Mesangial cell (primary cell): Measurements from ENCODE around the genes USE1, PLVAP, B3GNT3 and RAB3A.

DNA sequence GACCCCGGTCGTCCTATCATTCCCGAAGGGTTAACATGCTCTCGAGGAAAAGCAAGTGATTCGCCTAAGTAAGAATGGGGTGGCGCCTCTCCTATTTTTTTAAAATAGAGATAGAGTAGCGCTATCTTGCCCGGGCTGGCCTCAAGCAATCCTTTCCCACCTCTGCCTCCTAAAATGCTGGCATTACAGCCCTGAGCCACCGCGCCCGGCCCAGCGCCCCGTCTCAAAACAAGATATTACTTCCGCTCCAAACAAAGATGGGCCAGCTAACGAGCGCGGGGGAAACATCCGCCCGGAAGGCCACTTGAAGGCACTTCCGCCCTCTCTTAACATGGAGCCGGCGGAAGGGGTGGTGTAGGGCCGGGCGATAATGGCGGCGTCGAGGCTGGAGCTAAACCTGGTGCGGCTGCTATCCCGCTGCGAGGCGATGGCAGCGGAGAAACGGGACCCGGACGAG is at the start of gene USE1:
TSS of gene USE1 (plus strand) at position 322 of the 457 bp plus-strand sequence.
- RAMPAGE, long total RNA, result start-site peak on the minus strand centred at position 210 of the sequence, 80 bp wide, 10 reads; start-site peak on the plus strand centred at position 361 of the sequence, 8 bp wide, 226 reads

DNA sequence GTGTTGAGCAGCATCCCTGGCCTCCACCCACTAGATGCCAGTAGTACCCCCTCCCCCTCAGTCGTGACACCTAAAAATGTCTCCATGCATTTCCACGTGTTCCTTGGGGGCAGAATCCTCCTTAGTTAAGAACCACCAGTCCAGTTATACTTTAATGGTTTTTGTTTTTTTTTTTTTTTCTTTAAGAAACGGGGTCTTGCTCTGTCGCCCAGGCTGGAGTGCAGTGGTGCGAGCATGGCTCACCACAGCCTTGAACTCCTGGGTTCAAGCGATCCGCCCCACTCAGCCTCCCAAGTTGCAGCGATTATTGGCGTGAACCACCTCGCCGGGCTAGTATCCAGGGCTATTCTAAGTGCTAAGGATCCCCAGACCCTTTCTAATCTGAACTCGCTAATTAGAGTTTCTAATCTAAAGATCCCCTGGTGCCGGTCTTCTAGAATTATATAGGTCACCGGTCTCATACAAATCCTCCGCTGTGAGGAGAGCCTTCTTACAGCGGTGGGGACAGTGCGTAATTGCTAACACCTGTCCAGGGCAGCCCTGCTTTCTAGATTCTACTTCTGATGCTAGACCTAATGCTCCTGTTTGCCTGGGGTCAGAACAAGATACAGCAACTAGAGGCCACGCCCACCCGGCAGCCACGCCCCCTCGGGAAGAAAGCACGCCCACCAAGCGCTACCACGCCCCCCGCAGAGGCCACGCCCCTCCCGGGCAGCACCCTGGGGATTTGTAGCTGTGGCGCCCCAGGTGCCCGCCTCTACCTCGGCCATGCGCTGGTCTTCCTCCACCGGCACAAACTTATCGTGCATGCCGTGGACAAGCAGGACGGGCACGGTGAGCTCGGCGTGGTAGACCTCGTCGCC is 9.5 kb downstream of the ABHD8 start:
- RAMPAGE, long total RNA, result no peak

- RAMPAGE, long total RNA, result no peak
Measured at GRCh38 chr19:17328512-17328857, 6.2 kb downstream of the ANO8 start.

DNA sequence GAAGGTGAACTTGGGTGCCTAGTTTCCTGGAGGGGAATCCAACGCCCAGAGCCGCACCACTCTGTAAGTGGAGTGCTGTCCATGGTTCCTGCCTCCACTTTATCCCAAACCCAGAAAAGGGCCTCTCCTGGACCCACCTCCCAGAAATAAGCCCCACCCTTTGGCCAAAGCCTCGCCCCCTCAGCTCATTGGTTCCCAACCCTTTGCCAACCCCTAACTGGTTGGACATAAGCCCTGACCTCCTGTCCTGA is 2.3 kb downstream of the ANO8 start:
- RAMPAGE, long total RNA, result no peak

DNA sequence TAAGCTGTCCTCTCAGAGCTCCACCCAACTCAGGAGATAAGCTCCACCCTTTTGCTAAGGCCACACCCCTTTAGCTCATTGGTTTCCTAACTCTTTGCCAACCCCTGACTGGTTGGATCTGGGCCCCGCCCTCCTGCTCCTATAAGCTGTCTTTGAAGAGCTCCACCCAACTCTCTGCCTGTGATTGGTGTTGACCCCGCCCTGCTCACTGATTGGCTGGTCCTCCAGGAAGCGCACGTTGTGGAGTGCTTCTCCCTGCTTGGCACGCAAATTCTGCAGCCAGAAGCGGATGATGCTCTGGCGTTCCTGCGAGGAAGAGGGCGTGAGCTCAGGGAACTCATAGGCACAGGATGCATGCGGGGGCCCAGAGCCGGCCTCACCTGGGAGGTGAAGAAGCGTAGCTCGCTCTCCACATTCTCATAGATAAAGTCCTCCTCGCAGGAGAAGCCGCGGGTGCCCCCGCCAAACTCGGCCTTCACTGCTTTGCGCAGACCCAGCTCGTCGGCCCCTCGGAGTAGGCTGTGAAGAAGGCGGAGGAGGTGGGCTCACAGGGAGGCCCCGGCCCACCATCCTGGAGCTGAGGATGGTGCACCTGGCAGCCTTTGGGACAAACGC is 1.8 kb downstream of the ANO8 start:
- RAMPAGE, long total RNA, result no peak

- RAMPAGE, long total RNA, result no peak
Measured at GRCh38 chr19:17376971-17377887, at the start of gene PLVAP. PLVAP (minus strand) TSS chr19:17377342.

DNA sequence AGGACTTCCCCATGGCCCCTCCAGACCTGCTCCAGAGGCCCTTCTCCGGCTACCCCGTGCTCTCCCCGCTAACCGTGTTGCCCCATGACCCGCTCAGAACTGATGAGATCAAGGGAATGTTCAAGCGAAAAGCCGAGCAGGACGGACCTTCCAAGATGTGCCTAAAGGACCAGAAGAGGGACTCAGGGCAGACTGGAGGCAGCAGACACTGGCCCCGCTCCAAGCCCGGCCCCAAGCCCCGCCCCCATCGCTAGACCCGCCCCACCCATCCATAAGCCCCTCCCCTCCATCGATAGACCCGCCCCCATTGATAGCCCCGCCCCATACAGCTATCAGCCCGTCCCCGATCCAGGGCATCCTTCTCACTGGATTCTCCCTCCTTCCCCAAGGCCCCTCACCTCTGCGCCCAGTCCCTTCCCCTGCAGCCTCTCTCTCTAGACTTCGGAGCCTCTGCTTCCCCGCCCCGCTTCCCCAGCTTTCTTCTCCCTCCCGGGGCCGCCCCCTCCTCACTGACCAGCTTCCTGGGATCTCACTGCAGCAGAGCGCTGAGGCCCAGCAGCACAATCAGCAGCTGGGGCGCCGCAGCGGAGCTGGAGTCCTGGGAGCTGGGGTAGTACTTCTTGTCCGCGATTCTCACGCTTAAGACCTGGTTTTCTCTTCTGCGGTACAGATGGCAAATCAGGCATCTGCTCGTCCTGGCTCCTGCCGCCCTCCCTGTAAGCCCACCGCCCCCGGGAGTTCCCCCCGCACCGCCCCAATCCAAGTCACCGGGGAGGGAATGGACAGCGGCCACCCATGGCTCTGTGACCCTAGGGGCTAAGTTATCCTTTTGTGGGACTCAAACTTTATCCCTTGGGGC is 2.0 kb downstream of the BST2 start:
- RAMPAGE, long total RNA, result no peak

DNA sequence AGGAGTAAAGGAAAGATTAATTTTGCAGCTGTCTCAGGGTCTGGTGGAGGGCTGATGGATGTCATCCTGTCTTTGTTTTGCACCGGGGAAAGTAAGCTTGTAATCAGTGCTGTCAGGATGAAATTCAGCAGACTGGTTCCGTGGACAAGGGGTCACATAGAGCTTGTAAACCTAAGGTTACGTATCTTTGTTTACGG is 7.2 kb upstream of the MVB12A start:
- RAMPAGE, long total RNA, result no peak

DNA sequence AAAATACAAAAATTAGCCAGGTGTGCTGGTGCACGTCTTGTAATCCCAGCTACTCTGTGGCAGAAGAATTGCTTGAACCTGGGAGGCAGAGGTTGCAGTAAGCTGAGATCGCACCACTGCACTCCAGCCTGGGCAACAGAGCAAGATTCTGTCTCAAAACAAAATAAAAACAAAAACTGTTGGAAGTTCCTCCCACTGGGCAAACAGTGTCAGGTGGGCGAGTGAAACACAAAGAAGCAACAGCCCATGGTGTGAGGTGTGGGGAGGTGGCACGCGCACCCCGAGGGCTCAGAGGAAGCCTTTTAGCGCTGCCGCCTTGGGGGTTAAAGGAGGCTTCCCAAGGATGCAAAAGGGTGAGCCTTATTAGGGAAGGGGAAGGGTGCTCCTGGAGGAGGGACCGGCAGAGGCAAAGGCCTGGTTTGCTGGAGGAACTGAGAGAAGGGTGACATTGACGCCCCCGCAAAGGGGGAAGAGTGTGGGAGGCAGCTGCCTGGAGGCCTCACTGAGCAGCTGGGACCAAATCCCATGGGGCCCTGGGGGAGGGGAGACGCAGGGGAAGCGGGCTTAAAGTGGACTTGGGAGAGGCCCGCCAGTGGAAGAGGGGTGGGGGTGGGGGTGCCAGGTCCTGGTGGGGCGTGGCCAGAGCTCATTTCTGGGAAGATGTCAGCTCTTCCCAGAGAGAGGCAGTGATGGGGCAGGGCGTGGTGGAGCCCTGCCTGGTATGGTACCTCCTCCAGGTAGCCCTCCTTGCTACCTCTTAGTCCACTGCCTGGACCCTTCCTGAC is 12.1 kb upstream of the FCHO1 start:
- RAMPAGE, long total RNA, result no peak

- RAMPAGE, long total RNA, result no peak
Measured at GRCh38 chr19:17766486-17766991, 15.3 kb downstream of the FCHO1 start.

GRCh38 chr19:17794573-17795243 is at the start of gene B3GNT3:
B3GNT3 (plus strand) TSS chr19:17795138.
- RAMPAGE, long total RNA, result no peak

- RAMPAGE, long total RNA, result no peak
Measured at GRCh38 chr19:17933478-17934157, 803 bp downstream of the CCDC124 start.

- RAMPAGE, long total RNA, result no peak
Measured at GRCh38 chr19:17953734-17954309, 13.1 kb upstream of the KCNN1 start.

GRCh38 chr19:18027114-18027630 is 19.2 kb downstream of the ARRDC2 start:
- RAMPAGE, long total RNA, result no peak

DNA sequence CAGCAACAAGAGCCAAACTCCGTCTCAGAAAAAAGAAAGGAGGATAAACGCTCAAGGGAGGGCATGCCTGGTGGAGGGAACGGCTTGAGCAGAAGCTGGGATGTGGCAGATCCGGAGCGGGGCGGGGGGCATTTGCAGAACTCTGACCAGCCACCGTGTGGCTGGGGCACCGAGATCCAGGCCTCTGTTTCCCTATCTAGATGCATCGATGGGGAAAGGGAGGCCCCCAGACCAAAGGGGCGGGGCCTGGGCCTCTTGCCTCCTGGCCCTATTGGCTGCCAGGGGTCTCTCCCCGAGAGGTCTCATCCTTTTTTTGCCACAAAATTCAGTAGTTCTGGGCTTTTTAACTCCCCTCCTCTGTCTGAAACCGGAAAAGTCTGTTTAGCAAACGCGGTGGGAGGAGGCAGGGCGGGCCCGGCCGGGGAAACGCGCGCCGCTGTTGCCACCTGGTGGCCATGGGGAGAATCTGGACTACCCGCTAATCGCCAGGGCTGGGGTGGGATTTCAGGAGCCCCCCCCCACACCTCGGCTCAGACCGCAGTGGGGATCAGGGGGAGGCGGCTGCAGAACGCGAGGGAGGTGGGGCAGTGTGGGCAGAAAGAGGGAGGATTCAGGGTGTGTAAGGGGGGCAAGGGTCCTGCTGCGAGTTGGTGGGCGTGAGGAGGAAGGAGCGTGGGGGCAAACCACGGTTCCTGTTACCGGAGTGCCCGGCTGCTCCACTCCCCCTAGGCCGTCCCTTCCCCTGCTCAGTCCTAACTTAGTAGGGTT is 28.4 kb downstream of the IL12RB1 start:
- RAMPAGE, long total RNA, result no peak

DNA sequence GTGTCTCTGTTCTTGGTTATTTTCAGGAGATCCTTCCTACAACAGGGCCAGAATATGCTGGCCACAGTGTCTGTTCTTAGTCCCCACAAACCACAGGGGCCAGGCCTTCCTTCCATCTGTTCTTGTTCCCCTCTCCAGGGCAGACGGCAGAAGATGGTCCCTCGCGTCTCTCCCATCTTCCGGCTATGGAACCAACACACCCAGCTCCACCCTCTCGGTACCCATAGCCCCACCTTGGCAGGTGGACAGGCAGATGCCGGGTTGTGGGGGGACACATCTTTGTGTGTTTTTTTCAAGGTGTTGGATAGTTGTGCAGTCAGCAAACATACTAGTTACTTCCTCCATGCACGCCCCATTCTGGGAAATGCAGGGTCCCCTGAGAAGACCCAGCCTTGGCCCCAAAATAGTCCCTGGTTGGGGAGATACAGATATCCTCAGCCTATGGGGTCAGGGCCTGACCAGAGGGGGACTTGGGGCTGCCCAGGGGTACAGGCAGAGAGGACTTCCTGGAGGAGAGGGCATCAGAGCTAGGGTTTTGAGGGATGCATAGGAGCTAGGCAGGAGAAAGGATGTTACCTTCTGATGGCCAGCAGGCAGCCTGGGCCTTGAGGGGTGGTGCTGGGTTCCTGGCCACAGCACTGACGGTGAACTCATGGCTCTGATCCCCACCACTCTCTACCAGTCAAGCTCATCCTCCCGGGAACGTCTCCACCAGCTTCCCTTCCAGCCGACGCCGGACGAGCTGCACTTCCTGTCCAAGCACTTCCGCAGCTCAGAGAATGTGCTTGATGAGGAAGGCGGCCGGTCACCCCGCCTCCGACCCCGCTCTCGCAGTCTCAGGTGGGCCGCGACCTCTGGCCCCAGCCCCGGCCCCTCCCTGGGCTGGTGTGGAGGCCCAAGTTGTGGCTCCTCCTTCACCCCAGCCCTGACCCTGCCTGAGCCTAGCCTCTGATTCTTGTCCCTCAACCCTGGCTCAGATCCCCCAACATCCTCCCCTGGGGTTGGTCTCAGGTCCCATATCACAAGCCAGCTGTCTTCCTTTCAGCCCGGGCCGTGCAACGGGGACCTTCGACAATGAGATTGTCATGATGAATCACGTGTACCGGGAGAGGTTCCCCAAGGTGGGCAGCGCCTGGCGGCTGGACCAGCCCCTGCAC is 25.3 kb downstream of the MAST3 start:
- RAMPAGE, long total RNA, result no peak

GRCh38 chr19:18153946-18154701 is 1.2 kb downstream of the PIK3R2 start:
- RAMPAGE, long total RNA, result no peak

DNA sequence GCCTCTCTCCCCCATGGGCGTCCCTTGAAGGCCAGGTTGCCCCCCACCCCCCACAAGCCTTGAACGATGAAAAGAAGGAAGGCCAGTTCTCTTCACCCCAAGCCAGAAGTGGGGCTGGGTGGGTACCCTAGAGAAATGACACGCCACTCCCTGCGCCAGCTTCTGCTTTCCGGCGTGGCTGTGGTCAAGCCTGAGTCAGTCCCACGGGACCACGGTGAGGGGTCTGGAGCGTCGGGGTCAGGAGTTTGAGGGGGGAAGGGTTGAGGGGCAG is 672 bp upstream of the IFI30 start:
- RAMPAGE, long total RNA, result no peak

DNA sequence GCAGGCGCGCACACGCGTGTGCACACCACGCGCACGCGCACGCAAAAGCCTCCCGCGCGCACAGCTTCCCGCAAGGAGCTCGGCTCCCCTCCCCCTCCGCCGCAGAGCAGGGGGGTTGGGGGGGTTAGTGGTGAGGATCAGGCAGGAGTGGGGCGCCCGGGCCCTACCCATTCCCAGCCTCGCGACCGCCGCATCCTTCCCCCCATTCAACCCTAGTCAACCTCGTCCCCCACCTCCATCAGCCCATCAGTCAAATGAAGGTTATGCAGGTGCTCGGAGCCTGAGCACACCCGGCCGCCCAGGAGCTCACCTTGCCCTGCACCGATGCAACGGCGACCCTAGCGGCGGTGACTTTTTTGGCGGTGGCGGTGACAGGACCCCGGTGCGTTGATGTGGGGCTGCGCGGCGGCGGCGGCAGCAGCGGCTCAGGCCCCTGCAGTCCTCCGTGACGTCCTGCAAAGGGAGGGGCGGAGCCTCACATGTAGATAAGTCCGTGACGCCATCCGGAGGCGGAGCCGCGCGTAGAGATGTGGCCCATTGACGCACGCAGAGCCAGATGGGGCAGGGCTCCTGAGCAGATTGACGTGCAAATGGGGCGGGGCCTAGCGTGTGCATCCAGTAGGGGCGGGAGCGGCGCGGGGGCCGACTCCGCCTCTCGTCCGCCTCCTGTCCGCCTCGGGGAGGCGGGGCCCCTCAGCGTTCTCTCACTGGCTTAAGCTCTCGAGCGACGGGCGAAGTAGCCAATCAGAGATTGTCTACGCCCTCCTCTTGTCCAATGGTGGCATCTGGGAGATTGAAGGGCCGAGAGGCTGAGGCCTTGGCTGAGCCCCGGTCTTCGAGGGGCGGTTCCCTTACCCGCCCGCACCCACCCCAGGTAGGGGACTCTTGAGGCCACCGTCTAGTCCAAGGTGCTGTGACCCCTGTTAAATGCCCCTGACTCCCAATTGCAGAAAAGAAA is at the start of gene RAB3A:
TSS of gene RAB3A (minus strand) at position 457 of the 958 bp plus-strand sequence.
- RAMPAGE, long total RNA, result no peak

GRCh38 chr19:18271173-18271795 is 3.0 kb downstream of the IQCN start:
- RAMPAGE, long total RNA, result no peak